Tongue (tissue), 2 donors: ENCODE results near the gene PEDS1.

GRCh38 chr20:49245659-49246846 lies 26.8 kb downstream of the DDX27 start:
- RAMPAGE, long total RNA, result no peak

DNA sequence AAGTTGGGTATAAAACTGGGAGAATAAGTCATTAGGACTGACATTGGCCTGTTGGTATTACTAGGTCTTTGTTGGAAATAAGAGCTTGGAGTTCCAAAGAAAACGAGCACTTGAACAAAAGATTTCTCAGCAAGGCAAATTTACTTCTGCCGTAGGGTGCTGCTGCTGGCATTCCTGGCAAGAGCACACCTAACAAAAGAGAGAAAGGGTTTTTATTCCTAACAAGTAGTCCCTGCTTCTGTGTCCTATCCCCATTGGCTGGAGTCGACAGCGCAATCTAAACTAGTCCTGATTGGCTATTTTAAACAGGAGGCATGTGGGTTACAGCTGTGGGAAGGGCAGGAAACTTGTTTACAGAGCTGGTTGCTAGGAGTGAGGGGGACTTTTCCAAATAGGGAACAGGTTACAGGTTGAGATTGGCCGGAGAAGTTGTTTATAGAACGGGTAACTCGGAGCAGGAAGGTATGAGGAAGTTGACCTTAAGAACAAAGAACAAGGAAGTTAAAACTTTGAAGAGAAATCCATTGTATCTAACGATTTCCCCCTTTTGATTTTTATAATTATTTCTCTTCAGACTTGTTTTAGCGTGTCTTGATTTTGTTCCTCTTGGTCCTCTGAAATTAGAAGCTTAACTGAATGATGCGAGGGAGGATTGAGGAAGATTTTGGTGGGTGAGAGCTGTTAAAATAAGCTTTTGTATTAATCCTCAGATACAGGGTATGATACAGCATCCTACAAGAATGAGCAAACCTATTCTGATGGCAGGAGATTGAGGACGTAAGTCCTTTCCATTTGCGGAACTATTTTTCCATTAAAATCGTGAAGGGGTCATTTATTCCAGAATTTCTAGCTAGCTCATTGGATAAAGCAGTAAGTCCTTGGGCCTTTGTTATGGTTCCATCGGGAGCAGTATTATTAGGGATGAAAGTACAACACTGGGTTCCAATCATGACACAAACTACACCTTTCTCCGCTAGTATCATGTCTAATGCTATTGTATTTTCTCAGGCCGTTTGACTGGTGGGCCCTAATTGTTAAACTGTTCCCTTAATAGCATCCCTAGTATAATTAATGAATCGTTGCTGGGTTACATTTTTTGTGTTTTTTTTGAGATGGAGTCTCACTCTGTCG lies 3.5 kb upstream of the ZNFX1 start:
- RAMPAGE, long total RNA, result no peak

DNA sequence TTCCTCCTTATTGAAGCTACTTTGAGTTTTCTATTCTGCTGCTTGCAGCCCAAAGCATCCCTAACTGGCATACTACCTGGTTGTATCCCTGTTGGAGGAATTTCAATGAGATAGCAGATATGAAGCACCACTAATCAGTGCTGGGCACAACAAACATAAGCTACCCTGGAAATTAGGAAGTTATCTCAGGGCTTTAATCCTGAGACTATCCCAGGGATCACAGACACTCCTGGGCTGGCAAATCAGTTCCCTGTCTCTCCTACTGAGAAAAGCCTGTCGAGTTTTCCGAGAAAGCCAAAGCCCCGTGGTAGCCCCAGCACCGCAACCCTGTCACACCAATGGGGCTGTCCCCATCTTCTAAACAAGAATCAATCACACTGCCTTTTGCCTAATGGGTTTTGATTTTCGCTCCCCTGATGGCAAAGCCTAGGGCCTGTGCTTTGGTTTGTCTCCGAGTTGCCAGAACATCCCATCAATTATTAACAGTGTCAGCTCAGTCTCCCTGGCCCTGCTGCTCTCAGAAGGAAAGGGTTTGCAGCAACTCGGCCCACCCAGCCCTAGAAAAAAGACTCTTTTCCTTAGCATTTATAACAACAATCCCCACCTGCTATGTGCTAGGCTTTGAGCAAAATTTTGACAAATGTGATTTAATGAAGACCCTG lies 4.3 kb downstream of the KCNB1 start:
- RAMPAGE, long total RNA, result no peak

DNA sequence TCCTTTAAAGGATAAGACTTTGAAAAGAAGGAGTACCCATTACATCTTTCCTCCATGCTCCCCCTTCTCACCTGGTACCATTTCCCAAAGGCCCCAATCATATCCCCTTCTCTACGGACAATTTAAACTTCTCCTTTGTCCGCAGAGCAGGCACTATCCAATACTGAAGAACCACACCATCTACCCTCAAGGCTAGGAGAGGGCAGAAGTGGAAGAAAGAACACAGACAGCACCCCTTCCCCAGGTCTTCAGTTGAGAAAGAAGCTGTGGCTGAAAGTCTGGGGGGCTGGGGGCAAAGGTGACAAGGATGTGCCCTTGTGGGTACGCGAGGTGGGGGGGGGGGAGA lies 1.2 kb downstream of the B4GALT5 start:
- RAMPAGE, long total RNA, result no peak

DNA sequence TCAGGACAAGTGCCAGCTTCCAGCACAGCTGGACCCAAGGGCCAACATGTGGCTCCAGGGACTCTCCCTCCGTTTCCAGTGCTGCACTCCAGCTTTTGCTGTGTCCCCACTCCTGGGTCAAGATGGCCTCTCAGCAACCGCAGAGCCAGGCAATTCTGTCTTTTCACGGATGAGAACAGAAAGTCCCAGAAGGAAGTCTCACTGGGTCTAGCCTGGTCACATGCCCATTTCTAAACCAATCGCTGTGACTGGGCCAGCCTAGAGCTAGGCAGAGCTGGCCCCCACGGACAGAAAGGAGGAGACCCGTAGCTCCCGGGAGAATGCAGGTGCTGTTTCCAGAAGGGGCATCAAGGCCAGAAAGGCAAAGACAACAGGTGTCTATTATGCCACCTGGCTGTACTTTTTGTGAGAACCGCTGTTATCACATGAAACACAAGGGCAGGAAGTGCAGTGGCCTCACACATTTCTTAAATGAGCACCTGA lies 36.9 kb upstream of the B4GALT5 start:
- RAMPAGE, long total RNA, result no peak

- RAMPAGE, long total RNA, result no peak
These were observed 6.6 kb downstream of the SNAI1 start for GRCh38 chr20:49989020-49990201.

DNA sequence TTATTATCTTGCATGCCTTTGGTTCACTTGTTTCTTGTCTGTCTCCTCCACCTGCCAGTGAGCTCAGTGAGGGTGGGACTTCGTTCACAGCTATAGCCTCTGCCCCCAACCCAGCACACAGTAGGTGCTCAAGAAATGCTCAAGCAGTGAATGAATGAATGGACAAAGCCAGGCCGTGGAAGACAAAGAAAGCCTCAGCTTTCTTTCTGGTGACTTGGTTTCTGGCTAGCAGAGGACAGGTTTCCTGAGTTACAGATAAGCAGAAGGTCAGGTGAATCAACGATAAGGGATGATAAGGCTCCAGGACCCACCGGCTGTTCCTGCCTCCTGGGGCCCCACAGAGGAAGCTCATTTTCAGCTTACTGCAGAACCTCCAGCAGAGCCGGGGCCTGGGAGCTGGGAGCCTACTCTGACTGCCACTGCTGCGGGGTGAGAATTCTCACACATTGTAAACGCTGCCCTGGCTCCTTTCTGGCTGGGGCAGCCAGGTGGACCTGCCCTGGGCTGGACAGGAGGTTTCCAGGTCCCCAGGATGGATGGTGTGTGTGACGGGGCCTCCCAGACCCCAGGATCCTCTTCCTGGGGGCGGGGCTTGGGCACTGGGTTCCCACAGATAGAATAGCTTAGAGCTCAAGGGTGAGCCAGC lies 29.8 kb downstream of the SNAI1 start:
- RAMPAGE, long total RNA, result no peak

- RAMPAGE, long total RNA, result no peak
These were observed 596 bp downstream of the UBE2V1 start for GRCh38 chr20:50112079-50113028.

DNA sequence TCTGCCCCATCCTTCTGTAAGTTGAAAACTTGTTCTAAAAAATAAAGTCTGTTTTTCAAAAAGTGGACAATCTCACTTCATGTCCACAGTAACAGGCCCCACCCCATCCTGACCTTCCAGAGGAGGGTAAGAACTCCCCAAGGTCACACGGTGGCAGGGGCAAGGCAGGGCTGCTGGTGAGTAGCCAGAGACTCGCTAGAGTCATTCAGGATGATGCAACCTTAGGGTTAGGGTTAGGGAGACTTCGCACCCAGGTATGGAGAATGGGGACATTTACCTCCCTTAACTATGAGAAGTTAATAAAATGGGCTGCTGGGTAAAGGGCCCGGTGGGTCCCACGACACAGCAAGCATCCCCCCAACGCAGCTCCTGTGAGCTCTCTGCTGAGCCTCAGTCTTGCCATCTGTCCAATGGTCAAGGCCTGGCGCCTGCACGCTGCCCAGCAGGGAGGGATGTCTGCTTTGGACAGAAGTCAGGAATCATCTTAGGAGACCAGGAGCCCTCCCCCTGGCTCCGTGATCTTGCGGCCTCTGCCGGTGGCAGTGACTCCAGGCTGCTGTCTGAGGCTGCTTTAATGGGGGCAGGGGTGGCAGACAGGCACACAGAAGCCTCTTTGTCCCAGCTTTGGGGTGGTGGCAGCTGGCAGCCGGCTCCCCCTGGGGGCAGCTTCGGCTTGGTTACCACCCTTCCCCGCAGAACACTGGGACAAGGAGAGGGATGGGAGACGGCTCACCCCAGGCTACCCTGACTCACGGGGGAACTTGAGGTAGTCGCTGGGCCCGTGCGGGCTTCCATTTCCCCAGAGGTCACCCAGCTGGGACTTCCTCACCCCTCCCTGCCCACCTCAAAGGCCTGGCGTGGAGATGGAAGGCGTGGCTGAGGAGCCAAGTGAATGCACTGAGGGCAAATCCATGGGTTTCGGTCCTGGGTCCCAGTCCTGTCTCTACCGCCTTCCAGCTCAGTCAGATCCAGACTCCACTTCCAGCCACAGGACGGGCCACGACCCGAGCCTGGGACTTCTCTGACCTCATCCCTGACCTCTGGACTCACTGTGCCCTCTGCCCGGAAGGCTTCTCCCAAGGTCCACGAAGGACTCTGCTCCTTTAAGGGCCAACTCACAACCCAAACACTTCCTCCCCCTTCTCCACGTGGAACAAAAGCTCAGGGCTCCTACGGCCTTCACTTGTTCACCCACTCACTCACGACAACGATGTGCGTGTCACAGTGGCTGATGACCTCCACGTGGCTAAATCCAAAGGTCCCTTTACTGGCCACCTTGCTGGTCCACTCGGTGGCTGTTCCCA lies 14.9 kb downstream of the PEDS1 start:
- RAMPAGE, long total RNA, result no peak

DNA sequence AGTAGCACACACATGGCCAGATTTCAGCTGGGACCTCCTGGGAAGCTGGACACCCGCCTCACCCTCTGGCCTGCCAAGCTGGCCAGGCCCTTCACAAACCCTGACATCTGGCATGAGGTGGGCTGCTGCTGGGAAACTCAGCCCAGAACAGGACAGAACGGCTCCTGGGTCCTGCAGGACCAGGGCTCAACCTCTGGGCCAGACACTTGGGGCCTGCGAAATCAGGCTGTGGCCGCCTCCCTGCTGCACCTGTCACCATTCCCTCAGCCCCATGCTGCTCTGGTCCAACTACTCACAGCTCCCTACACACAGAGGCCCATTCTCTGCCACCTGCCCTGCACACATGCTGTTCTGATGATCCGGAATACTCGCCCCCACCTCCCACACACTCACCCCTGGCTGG lies 4.1 kb downstream of the PEDS1 start:
- RAMPAGE, long total RNA, result no peak

DNA sequence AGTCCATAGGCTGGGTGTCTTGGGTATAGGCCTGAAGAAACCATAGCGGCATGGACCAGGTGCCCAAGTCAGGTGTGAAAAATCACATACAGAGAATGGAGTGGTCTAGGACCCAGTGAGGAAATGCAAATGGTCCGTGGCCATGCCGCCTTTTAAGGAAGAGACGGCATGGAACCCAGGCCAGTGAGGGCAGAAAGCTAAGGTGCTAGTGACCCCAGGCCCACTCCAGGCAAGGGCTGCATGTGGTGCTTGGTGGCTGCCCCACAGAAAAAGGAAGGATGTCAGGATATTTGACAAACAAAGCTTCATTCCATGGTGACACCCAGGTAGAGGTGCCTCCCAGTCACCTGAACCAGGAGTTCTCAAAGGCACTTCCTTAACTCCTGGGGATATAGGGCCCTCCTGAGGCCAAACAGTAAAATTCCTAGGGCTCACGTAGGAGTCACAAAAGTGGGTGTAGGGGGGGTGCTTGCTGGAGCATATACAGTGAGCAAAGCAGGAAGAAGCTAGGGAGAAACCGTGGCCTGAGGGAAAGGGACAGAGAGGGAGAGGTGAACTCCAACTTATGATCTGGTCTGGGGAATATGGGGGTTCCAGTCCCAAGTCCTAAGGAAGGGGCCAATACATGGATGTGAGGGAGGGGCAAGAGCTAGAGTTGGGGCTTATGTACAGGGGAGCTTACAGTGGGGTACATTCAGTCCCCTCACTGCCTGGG lies 1.3 kb downstream of the PEDS1 start:
- RAMPAGE, long total RNA, result no peak

- RAMPAGE, long total RNA, result no peak
These were observed at the start of gene PEDS1 for GRCh38 chr20:50153500-50154192. PEDS1 (minus strand) TSS chr20:50153723.

DNA sequence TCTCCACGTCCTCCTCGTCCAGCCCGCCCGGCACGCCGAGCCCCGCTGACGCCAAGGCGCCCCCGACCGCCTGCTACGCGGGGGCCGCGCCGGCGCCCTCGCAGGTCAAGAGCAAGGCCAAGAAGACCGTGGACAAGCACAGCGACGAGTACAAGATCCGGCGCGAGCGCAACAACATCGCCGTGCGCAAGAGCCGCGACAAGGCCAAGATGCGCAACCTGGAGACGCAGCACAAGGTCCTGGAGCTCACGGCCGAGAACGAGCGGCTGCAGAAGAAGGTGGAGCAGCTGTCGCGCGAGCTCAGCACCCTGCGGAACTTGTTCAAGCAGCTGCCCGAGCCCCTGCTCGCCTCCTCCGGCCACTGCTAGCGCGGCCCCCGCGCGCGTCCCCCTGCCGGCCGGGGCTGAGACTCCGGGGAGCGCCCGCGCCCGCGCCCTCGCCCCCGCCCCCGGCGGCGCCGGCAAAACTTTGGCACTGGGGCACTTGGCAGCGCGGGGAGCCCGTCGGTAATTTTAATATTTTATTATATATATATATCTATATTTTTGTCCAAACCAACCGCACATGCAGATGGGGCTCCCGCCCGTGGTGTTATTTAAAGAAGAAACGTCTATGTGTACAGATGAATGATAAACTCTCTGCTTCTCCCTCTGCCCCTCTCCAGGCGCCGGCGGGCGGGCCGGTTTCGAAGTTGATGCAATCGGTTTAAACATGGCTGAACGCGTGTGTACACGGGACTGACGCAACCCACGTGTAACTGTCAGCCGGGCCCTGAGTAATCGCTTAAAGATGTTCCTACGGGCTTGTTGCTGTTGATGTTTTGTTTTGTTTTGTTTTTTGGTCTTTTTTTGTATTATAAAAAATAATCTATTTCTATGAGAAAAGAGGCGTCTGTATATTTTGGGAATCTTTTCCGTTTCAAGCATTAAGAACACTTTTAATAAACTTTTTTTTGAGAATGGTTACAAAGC lies 1.4 kb downstream of the CEBPB start:
- RAMPAGE, long total RNA, result no peak

DNA sequence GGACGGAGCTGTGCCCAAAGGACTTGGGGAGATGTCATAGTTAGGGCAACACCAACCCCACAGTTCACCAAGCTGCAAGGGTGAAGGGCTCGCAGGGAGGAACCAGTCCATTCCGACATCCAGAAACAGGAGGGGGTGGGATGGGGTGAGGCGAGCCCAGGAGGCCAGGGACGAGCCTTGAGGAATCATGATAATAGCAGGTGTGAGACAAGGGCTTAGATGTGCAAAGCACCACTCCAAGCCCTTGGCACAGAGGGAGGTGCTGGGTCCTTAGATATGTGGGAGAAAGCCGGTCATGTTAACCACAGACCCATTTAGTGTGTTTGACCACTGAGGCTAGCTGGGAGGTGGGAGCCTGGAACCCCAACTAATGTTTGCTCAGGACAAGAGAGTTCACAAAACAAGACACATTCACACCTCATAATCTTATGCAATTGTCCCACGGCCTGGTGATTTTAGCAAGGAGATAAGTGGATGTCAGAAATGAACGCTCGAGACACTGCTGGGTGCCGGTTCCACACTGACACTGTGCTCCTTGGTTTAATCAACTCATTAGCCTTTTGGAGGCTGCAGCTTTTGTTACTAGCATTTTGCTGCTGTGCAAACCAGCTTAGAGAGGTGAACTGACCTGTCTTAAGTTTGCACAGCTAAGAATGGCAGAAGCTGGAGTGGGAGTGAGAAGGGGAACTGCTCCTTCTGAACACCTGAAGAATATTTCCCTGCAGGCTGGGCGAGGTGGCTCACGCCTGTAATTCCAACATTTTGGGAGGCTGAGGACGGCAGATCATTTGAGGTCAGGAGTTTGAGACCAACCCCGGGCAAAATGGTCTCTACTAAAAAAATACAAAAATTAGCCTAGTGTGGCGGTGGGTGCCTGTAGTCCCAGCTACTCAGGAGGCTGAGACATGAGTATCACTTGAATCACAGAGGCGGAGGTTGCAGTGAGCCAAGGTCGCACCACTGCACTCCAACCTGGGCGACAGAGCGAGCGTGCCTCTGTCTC lies 4.7 kb downstream of the CEBPB start:
- RAMPAGE, long total RNA, result no peak

DNA sequence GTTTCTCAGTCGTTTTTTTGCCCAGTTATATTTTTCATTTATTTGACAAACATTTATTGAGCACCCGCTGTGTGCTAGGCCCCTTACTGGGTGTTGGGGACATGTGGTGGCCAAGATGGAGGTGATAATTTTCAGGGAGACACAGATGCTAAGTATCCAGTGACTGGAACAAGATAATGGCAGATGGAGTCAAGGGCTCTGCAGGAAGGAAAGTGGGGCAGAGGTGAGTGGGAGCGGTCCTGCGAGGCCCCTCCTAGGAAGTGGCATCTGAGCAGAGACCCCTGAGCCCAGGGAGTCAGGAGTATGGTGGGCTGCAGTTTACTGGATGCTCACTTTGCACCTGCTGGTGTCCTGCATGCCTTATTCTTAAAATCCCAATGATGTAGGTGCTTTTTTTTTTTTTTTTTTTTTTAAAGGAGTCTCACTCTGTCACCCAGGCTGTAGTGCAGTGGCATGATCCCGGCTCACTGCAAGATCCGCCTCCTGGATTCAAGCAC lies 5.5 kb downstream of the CEBPB start:
- RAMPAGE, long total RNA, result no peak

GRCh38 chr20:50273556-50274282 lies 83.1 kb downstream of the CEBPB start:
- RAMPAGE, long total RNA, result no peak

- RAMPAGE, long total RNA, result no peak
These were observed 146.0 kb downstream of the CEBPB start for GRCh38 chr20:50336584-50337004.

DNA sequence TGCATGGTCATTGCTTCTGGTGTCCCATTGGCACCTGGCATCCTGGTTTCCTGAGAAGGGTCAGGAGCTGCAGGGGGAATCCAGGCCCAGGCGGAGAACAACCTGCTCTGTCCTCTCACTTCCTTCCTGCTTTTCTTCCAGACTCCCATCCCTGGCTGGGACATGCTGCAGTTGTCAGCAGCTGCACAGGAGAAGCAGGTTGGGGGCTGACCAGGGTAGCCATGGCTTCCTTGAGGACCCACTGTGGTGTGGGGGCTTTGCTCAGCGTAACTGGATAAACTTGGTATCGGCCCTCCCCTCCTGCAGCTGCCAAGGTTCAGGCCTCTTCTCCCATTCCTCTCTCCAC lies 155.2 kb downstream of the CEBPB start:
- RAMPAGE, long total RNA, result no peak

DNA sequence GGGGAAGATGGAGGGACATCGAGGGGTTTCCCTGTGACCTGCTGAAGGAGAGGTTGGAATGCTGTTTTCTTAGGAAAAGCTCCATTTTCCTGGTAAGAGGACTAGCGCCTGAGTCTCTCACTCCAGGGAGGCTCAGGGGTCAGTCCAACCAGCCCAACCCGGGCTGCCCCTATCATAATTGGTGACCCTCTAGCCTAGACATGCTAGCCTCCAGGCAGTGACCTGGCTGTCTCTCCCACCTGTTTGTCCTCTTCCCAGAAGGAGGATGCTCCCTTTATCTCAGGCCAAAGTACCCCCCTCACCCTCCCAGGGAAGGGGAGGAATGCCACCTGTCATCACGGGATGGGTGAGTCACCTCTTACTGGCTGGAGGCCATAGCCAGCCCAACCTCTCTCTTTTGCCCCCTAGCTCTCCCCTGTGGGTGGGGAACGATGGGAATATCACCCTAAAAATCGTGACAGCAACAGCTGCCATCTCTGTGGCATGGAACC lies 137.6 kb upstream of the PTPN1 start:
- RAMPAGE, long total RNA, result no peak

DNA sequence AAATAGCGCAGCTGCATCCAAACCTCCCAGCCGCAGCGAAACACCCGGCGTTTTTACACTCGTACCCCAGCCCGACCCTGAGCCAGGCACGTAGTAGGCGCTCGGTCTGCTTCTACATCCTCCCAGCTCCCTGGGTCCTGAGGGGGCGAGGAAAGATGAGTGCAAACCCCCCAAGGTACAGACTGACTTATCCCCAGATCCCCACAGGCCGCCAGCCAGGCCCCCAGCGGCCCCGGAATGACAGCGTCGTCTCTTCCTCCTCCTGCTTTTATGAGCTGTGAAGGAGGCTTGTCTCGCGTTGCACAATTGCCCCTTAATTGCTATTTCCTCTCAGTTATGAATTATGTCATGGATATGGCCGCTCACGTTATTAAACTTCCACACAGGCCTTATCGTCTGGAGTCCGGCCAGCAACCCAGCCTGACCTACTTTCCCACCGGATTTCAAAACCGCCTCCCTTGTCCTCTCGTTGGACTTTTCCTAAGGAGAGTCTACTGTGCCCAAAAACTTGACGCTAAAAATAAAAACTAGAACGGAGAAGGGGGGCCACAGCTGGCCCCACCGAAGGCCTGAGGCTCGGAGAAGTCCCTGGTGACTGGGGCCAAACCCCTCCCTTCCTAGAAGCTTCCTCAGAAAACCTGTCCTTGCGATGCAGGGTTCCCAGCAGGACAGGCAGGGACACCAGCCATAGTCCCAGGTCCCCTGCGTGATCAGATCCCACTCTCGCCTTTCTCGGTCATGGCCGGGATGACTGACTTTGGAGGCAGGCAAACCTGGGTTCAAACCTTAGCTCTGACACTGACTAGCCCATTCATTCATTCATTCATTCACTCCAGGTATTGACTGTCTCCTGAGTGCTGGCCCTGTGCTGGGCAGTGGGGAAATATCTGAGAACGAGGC lies 130.9 kb upstream of the PTPN1 start:
- RAMPAGE, long total RNA, result no peak